Parotid gland (tissue), 1 donor: ENCODE data around the genes EIF3J, GATM and SLC24A5.

GRCh38 chr15:44251921-44252120, 36.7 kb upstream of the GOLM2 start:
- PRO-cap = no peak

DNA sequence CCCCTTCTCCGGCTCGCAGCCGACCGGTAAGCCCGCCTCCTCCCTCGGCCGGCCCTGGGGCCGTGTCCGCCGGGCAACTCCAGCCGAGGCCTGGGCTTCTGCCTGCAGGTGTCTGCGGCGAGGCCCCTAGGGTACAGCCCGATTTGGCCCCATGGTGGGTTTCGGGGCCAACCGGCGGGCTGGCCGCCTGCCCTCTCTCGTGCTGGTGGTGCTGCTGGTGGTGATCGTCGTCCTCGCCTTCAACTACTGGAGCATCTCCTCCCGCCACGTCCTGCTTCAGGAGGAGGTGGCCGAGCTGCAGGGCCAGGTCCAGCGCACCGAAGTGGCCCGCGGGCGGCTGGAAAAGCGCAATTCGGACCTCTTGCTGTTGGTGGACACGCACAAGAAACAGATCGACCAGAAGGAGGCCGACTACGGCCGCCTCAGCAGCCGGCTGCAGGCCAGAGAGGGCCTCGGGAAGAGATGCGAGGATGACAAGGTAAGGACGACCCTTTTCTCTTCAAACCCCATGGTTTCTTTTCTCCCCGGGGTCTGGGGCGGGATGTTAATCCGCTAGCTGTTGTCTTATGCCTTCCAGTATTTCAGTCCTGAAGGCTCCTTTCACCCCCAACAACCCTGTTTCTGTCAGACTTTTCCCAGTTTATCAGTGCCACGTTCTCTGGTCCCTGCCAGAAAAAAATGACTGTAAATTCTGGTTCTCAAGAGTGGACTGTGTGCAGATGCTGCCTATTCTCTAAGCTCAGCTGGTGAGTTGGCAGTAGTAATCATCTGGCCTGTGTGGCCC, 552 bp downstream of the GOLM2 start:
- PRO-cap = no peak

GRCh38 chr15:44428227-44428647, 808 bp downstream of the CTDSPL2 start:
- PRO-cap = no peak

DNA sequence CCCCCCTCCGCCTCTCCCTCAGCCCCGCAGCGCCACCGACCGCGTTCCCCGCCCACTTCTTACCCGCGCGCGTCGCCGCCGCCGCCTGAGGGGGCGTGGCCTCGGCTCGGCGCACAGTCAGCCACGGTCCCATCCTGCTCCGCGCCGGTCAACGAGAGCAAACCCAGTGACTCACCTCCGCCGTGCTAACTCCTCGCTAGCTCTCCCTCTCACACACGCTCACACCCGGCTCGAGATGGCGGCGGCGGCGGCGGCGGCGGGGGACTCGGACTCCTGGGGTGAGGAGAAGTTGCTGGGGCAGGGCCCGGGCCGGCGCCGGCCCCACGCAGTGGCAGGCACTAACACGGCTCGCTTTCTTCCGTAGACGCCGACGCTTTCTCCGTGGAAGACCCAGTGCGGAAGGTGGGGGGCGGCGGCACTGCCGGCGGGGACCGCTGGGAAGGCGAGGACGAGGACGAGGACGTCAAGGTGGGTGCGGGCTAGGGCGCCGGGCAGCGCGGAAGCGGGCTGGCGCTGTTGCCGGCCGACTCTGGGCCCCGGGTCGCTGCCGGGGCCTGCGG, at the start of gene EIF3J:
Gene EIF3J, plus strand, starts transcription at position 188 of the 560 bp plus-strand sequence.
- PRO-cap = bidirectional peak, plus-strand start at position 160 of the sequence, minus-strand start outside the sequence

GRCh38 chr15:44538258-44538729, 1.3 kb downstream of the EIF3J start:
- PRO-cap = no peak

DNA sequence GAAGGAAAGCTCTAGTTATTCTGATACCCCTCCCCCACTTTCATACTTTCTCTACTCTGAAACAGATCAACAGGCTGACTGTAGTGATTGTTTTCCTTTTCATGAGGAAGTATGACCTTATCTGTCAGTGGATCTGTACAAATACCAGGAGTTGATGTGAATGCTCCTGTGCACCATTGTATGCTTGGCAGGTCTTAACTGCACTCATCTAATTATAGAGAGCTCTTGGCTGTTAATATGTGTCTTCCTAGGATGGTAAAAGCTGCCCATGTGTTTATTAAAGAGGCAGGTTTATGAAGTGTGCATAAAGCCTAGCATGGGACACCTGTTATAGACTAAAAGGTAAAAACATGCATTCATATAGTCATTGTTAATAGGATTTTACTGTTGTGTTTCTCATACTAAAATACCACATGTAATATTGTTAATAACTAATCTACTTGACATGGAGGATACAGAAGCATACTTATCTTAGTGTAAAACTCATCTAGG, 18.5 kb downstream of the EIF3J start:
- PRO-cap = no peak

DNA sequence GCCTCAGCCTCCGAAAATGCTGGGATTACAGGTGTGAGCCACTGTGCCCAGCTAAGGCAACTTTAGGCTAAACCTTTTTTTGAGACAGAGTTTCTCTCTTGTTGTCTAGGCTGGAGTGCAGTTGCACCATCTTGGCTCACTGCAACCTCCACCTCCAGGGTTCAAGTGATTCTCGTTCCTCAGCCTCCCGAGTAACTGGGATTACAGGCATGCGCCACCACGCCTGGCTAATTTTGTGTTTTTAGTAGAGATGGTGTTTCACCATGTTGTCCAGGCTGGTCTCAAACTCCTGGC, 8.8 kb downstream of the B2M start:
- PRO-cap = no peak

GRCh38 chr15:44724681-44725269, 11.6 kb upstream of the TRIM69 start:
- PRO-cap = no peak

DNA sequence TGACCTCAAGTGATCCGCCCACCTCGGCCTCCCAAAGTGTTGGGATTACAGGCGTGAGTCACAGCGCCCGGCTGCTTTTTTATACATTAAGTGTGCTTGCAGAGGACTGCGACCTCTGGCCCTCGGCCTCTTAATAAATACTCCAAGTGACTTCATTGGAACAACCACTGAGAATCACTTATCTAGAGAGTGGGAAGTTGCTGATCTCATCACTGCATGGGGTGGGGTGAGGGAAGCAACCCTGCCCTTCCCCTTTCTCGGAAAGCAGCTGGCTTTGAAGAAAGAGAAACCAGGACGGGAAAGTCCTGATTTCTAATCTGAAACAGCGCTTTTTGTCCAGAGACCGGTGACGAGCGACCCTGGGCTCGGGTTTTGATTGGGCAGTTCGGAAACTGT, 7.8 kb upstream of the TRIM69 start:
- PRO-cap = bidirectional peak, plus-strand start outside the sequence, minus-strand start at position 135 of the sequence

GRCh38 chr15:45048435-45049161, 25.6 kb downstream of the SORD start:
- PRO-cap = no peak

GRCh38 chr15:45125329-45126206, 4.1 kb downstream of the DUOXA1 start:
- PRO-cap = no peak

DNA sequence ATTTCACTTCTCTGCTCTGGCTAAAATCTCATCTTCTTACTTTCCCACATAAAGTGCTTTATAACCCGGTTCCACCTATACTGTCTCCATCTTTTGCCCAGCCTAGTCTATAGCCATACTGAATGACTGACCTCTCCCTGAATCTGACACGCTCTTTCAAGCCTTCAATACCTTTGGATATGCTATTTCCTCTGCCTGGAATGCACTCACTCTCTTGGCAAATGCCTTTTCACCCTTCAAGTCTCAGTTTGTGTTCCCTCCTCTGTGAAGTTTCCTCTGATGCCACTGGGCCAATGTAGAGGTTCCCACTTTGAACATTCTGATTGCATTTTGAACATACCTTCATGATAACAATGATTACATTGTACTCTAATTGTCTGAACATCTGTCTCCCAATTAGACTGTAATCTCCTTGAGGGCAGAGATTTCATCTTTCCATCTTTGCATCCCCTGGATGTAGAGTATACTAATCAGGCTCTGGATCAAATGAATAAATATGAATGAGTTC, 3.4 kb downstream of the DUOXA1 start:
- PRO-cap = no peak

- PRO-cap = no peak
Observed at GRCh38 chr15:45164792-45165791, 22.7 kb downstream of the SHF start.

DNA sequence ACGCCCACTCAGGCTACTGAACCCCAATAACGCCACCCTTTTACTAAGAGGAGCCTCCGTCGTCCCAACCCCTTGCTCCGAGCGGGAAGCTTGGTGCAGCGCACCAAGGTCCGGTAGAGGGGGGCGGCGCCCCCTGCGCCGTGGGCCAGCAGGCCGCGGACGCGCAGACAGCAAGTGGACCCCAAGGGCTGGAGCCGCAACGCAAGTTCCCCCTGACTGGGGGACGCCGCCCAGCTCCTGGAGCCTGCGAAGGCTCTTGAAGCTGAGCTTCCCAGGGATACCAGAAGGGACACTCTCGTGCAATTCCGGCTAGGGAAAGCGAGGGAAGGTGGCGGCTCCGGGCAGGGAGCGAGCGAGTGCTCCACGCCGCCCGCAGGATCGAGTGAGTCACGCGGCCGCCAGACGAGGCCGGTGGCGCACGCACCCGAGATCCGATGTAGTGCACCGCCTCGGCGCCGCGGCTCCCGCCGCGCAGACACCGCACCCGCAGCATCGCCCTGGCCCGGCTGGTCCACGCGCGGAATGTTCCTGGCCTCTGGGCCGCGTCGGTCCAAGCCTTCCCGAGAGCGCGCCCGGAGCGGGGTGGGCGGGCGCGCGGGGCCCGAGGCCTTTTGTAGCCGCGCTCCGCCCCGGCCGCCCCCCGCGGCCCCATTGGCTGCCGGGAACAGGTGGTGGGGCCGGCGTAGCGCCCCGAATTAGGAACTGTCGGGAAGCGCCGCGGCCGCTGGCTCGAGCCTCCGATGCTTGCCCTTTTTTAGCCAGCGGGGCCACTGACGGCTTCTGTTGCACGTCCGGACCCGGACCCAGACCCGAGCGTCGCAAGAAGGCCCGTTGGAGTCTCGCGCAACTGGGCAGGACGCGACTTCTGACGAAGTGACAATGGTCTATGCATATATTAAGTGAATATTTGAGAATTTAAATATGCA, at the start of gene GATM:
Gene GATM, minus strand, starts transcription at position 584 of the 926 bp plus-strand sequence.
- PRO-cap = bidirectional peak, plus-strand start at position 173 of the sequence, minus-strand start at position 79 of the sequence; bidirectional peak, plus-strand start at position 698 of the sequence, minus-strand start at position 551 of the sequence

- PRO-cap = no peak
Observed at GRCh38 chr15:45403124-45404069, 1.3 kb downstream of the SPATA5L1 start.

DNA sequence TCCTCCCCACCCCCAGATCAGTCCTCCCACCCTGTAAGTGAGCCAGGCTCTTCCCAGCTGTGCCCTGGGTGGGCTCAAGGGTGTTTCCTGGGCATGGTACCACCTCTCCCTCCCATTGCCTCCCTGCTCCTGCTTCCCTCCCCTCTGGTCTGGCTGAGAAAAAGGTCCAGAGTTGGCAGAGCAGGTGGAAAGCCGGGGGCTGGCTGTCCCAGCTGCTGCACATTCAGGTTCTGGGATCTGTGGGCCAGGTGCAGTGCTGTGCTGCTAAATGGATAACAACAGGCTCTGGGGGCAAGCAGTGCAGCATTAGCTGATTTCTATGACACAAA, 24.7 kb downstream of the C15orf48 start:
- PRO-cap = no peak

DNA sequence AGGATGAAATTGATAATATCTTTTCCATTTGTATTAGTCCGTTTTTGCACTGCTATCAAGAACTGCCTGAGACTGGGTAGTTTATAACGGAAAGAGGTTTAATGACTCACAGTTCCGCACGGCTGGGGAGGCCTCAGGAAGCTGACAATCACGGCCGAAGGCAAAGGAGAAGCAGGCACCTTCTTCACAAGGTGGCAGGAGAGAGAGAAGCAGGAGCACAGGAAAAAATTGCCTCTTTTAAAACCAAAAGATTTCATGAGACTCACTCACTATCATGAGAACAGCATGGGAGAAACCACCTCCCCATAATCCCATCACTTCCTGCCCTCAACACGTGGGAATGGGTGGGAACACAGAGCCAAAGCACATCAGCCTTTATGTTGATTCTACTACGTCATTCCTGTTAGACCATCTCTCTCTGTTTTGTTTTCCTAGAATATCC, 650.9 kb upstream of the SEMA6D start:
- PRO-cap = no peak

- PRO-cap = unidirectional peak, plus-strand start at chr15:47716100
Observed at GRCh38 chr15:47715684-47716511, 1.4 kb upstream of the SEMA6D start.

- PRO-cap = no peak
Observed at GRCh38 chr15:47726555-47727119, 9.3 kb downstream of the SEMA6D start.

DNA sequence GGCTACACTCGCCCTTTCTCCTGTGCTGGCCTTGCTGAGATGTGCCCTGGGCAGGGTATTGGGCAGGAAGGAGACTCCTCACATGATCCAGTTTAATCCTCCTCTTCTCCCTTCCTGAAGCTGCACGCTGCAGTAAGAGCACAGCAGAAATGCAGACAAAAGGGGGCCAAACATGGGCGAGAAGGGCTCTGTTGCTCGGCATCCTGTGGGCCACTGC, at the start of gene SLC24A5:
Gene SLC24A5, plus strand, starts transcription at position 95 of the 217 bp plus-strand sequence.
- PRO-cap = no peak